AG09319 (cell line): ENCODE results near the gene CCND1.

DNA sequence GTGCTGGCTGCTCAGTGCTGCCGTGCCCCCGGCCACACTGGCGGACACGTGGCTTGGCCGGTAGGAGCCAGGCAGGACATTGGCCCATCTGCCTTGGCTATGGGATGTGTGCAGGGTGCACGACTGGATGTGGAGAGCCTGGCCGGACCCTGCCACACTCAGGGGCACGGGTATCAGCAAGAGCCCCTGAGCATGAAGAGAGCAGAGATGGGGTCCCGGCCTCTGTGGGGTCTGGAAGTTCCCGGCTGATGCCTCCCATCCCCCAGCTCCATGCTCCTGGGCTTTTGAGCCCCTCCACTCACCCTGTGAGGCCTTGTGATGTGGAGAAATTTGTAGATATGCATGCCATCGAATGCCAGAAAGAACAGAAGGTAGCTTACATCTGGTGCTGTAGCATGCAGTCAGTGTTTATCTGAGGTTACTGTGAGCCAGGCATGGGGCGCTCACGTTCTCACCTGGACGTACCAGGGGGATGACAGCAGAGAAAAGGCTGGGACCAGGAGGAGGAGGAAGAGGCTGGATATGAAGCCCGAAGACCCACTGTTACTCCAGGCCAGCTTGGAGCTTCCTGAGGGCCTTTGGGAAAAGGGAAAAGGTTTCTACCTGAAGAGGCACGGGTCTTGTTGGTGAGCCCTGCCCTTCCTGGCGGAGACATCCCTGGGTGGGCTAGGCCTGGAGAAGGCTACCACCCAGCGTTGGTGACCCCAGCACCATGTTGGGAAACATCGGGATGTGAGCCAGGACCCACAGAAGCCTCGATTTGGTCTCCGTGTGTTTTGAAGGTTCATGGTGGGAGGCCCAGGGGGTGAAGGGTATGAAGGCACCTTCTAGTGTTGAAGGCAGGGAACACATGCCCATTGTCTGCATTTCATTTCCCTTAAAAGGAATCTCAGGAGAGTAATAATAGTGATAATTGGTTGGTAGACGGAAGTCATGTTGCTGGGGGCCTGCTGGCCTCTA, 47.0 kb downstream of the TPCN2 start:
- RRBS: 58% methylated on average over 4 of the region's 22 CpGs

- RRBS: no CpG with 5 or more reads among the region's 18 CpGs
Measured at GRCh38 chr11:69156500-69157089, 860 bp downstream of the SMIM38 start.

GRCh38 chr11:69297028-69297924, 3.3 kb downstream of the MYEOV start:
- RRBS: no CpG with 5 or more reads among the region's 20 CpGs

GRCh38 chr11:69409863-69410216, 115.9 kb downstream of the MYEOV start:
- RRBS: no CpG with 5 or more reads among the region's 5 CpGs

GRCh38 chr11:69425566-69425765, 131.5 kb downstream of the MYEOV start:
- RRBS: no CpG with 5 or more reads among the region's 4 CpGs

DNA sequence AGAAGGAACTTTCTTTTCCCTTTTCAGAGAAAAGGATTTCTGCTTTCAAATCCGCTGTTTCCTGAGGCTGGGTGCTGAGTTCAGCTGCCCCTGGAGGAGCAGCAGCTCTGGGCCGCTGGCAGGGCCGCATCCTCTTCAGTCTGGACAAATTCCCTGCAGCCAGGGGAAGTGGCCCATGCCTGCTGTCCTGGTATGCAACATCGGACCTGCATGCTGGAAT, 133.3 kb downstream of the MYEOV start:
- RRBS: no CpG with 5 or more reads among the region's 4 CpGs

DNA sequence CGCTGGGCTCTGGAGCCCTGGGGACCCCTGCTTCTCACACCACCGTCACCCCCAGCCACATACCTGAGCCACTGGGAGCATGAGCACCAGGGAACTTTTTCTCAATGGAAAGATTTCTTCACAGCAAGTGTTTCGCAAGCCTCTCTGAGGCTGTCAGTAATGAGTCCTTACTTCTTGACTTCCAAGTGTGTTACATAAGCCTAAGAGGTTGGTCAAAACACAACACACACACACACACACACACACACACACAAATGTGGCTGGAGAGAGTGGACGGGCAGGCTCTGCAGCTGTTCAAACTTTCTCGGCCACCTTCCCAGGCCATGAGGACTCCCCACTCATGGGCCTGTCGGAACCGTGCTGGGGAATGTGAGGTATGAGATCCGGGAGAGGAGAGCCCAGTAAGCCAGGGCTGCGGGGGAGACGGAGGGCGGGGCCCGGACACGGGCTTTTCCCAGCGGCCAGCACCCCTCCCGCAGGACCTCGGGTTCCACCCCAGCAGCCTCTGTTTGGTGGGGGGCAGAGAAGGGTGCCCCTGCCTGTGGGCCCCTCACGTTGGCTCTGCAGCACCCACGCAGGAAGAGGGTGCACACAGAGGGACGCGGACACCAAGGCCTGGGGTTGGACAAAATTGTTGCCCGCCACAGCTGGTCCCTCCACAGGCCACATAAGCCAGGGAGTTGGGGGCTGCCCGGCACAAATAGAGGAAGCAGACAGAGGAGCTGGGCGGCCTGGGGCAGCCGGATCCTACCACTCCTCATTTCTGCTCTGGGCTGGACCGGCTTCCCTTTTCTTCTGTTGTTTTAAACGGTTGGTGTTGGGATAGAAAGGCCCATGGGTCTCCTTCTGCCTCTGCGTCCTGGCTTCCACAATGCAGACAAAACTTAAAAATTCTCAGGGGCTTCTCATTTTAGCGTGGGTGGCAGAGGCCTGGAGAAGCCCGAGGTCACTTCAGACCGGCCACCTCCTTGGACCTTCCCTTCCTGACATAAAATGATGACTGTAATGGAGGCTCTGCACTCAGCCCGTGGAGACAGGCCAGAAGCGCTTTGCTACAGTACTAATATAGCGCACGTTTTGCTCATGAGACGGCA, 151.0 kb downstream of the MYEOV start:
- RRBS: 38% methylated on average over 8 of the region's 35 CpGs

- RRBS: no CpG with 5 or more reads among the region's 12 CpGs
Measured at GRCh38 chr11:69494390-69494899, 146.5 kb upstream of the CCND1 start.

DNA sequence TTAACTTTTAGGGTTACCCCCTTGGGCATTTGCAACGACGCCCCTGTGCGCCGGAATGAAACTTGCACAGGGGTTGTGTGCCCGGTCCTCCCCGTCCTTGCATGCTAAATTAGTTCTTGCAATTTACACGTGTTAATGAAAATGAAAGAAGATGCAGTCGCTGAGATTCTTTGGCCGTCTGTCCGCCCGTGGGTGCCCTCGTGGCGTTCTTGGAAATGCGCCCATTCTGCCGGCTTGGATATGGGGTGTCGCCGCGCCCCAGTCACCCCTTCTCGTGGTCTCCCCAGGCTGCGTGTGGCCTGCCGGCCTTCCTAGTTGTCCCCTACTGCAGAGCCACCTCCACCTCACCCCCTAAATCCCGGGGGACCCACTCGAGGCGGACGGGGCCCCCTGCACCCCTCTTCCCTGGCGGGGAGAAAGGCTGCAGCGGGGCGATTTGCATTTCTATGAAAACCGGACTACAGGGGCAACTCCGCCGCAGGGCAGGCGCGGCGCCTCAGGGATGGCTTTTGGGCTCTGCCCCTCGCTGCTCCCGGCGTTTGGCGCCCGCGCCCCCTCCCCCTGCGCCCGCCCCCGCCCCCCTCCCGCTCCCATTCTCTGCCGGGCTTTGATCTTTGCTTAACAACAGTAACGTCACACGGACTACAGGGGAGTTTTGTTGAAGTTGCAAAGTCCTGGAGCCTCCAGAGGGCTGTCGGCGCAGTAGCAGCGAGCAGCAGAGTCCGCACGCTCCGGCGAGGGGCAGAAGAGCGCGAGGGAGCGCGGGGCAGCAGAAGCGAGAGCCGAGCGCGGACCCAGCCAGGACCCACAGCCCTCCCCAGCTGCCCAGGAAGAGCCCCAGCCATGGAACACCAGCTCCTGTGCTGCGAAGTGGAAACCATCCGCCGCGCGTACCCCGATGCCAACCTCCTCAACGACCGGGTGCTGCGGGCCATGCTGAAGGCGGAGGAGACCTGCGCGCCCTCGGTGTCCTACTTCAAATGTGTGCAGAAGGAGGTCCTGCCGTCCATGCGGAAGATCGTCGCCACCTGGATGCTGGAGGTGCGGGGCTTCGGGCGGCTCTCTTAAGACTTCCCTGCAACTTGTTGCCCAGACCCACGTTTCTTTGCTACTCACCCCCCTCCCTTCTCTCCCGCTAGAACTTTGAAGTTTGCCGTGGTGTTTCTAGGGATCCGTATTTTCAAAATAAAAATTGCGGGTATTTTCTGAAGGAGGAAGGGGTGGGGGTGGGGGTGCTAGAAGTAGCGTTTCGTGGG, at the start of gene CCND1:
Gene CCND1, plus strand, starts transcription at position 686 of the 1,256 bp plus-strand sequence.
- RRBS: 1% methylated on average over 24 of the region's 89 CpGs

DNA sequence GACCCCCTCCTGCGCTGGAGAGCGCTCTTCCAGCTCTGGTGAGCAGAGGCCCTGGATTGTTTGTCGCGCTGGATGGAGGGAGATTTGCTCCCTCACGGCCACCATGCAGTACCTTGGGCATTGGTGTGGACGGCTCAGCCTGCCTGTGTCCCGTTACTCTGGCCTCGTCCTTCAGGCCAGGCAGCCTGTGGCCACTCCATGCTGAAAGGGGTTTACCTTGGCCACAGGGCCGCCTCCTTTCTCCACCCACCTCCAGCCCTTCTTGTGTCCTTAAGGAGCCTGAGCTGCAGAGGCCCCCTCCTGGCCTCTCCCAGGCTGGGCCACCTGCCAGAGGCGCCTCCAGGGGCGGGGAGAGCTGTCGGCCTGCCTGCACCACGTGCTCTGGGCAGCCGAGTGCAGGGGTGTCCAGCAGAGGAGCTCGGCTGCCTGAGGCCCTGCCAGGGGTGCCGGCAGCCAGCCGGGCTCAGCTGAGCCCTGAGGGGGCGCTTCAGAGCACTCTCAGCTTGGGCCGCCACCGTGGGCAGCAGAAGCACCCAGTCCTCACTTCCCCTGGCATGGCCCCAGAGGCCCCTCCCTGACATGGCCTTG, 3.2 kb downstream of the CCND1 start:
- RRBS: no CpG with 5 or more reads among the region's 20 CpGs

GRCh38 chr11:69652183-69653453, 11.7 kb downstream of the CCND1 start:
- RRBS: no CpG with 5 or more reads among the region's 18 CpGs

DNA sequence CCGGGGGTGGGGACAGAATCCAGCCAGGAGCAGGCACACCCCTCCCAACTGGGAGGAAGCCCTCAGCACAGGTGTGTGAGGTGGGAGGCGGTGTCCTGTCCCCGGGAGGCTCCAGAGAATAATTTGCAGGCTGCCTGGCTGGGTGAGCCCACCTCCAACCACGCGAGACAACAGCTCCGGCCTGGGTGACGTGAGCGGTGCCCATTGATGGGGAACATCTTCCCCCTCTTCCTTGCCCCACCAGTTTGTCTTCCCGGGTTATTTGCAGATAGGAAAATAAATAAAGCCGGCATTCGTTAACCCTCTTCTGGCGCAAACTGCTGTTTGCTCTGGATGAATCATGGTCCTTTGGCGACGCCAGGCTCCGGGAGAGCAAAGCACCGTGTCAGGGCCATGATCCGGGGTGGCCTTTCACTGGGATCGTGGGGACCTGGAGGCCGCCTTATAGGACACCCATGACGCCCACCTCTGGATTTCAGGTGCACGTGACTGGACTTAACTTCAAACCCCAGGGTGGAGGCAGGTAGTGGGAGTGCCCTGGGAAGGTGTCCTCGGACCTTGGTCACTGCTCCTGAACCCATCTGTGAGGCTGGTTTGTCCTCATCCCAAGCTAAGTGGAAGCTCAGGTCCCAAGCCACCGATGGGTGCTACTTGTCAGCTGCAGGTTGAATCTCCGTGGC, 13.9 kb downstream of the CCND1 start:
- RRBS: 37% methylated on average over 14 of the region's 24 CpGs

GRCh38 chr11:69867774-69868188, 48.6 kb upstream of the FGF3 start:
- RRBS: no CpG with 5 or more reads among the region's 13 CpGs

- RRBS: no CpG with 5 or more reads among the region's 9 CpGs
Measured at GRCh38 chr11:69983449-69983802, 94.7 kb upstream of the ANO1 start.

GRCh38 chr11:70064869-70065355, 13.2 kb upstream of the ANO1 start:
- RRBS: 71% methylated on average over 1 of the region's 8 CpGs

- RRBS: 40% methylated on average over 1 of the region's 23 CpGs
Measured at GRCh38 chr11:70141181-70141831, 61.8 kb upstream of the FADD start.

DNA sequence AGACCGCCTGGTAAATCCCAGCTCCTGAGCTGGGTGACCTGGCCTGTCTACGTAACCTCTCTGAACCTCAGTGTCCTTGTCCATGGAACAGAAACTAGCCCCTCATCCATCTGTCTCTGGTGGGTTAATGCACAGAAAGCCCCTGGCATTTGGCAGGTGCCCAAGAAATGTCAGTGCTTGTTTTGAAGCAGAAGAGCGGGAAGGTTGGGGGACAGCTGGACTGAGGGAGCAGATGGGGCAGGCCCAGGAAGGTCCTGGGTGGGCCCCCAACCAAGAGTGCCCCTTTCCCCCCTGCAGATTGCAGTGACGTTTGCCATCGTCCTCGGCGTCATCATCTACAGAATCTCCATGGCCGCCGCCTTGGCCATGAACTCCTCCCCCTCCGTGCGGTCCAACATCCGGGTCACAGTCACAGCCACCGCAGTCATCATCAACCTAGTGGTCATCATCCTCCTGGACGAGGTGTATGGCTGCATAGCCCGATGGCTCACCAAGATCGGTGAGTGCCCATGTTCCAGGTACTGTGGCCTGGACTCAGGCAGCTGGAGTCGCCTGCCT, 42.2 kb upstream of the FADD start:
- RRBS: no CpG with 5 or more reads among the region's 17 CpGs

- RRBS: no CpG with 5 or more reads among the region's 11 CpGs
Measured at GRCh38 chr11:70314808-70315209, 44.3 kb downstream of the PPFIA1 start.

DNA sequence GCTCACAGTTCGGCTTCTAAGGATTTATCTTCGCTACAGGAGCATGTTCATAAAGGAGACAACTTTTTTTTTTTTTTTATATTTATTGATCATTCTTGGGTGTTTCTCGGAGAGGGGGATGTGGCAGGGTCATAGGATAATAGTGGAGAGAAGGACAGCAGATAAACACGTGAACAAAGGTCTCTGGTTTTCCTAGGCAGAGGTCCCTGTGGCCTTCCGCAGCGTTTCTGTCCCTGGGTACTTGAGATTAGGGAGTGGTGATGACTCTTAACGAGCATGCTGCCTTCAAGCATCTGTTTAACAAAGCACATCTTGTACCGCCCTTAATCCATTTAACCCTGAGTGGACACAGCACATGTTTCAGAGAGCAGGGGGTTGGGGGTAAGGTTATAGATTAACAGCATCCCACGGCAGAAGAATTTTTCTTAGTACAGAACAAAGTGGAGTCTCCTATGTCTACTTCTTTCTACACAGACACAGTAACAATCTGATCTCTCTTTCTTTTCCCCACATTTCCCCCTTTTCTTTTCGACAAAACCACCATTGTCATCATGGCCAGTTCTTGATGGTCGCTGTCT, 58.0 kb downstream of the CTTN start:
- RRBS: no CpG with 5 or more reads among the region's 11 CpGs

- RRBS: no CpG with 5 or more reads among the region's 10 CpGs
Measured at GRCh38 chr11:70624841-70625308, 226.5 kb downstream of the CTTN start.